Airway epithelial cell (primary cell): ENCODE measurements around a stretch of chr11.

DNA sequence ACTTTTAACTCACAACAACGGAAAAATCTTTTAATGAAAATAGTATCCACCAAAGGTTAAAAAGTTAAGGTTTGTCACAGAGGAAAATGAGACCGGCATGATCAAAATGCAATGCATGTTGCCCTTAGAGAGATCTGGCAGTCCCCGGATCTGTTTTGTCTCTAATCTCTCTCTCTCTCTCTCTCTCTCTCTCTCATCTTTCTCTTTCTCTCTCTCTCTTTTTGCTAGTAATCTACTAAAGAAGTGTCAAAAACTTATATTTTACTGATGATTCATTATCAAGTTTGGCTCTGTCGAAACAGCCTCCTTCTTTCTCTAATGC, 246.1 kb upstream of the MPPED2 start:
- RAMPAGE, long total RNA = no peak

DNA sequence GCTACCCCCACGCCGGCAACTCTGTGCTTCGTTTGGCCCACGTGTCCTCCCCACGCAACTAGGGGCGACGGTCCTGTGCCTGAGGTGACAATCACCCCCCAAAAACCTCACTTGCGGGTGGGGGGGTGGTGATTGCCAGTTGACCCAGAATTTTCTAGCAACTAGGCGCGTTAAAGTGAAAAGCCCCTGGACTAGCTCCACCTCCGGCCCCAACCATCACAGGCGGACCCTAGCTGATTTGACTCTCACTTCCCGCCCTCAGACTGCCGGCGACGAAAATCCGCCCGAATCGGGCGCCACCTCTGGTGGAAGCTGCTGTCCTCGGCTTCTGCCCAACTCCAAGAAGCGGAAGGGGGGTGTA, 12.6 kb downstream of the PAX6 start:
- RAMPAGE, long total RNA = no peak

DNA sequence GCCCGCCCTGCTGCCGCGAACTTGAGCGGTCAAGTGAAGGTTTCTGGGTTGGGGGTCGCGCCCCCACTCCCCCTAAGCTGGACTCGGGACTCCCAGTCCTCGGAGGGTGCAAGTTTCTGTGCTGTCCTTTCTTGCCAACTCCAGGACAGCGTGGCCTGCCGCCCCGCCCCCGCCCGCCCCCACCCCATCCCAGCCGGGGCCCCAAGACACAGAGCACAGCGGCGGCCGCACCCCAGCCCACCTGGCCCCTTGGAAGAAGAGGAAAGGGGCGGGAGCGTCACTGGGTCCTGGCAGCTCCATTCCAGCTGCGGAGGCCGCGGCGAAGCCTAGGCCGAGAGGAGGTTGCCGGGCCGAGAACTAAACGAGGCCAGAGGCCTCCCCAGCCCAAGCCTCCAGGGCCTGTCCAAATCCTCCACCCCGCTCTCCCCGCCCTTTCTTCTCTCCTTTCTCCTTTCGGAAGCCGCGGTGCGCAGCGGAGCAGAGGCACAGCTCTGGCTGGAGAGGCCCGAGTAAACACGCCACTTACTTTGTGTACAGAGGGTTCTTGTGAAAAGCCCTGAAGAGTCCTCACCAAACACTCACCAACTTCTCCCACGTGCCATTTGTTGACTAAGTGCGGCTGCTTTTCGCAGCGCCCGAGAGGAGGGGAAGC, 571 bp upstream of the PAX6 start:
- RAMPAGE, long total RNA = no peak

DNA sequence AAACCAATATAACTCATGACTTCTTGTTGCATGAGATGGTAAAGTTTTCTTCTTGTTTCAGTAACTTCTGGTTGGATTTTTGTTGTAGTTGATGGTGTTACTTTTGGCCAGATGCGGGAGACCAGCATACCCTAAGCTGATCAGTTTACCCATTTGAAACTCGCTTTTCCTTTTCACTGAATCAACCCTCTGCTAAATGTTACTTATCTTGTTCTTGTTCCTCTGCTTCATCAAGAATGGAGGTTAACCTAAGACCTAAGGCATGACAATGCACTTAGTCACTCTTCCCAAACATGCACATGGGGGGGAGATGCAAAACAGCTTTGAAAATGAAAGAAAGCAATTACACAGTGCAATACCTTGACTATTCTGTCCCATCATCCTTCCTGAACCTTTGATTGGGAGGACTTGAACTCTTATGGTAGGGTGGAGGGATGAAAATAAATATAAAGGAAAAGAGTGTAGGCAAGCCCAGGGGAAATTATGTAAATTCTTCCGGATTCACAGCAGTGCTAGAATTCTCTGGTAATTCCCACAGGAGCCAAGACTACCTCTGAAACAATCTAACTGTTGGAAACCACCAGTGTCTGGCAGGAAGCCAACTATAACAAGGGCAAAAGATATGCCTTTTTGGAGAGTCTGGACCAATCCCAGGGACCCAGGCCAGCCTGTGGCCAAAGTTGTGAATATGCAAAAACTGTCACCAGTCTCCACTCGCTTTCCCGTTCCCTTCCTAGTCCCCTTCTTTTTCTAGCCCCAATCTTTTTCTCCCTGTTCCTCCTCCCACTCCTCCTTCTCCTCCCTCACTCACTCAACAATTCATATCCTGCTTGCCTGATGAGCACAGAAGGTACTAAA, 2.7 kb upstream of the RCN1 start:
- RAMPAGE, long total RNA = no peak

GRCh38 chr11:32442890-32443835, 7.8 kb upstream of the WT1 start:
- RAMPAGE, long total RNA = no peak

- RAMPAGE, long total RNA = no peak
Observed at GRCh38 chr11:32466186-32466564, 30.8 kb upstream of the WT1 start.

DNA sequence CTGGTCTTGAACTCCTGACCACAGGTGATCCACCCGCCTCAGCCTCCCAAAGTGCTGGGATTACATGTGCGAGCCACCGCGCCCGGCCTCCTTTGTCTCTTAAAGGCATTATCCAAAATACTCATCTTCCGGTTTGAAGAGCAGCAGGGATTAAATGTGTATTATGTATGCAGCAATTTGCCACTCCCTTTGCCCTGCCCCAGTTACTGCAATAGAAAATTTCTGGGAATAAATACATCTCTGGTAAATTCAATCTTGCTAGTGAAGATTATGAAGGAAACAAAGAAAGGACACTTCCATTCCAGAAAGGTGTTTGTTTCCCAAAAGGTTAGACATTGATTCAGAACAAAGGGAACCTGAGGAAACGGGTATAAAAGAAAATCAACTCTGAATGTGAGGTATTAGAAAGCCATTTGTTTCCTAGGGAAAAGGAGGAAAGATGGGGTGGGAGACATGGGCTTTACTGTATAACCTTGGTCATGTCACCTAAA, 1.1 kb upstream of the HIPK3 start:
- RAMPAGE, long total RNA = no peak

- RAMPAGE, long total RNA = no peak
Observed at GRCh38 chr11:33334621-33335574, 41.0 kb upstream of the KIAA1549L start.

GRCh38 chr11:33358426-33358741, 17.5 kb upstream of the KIAA1549L start:
- RAMPAGE, long total RNA = no peak

- RAMPAGE, long total RNA = no peak
Observed at GRCh38 chr11:33703168-33703712, 2.6 kb upstream of the C11orf91 start.

DNA sequence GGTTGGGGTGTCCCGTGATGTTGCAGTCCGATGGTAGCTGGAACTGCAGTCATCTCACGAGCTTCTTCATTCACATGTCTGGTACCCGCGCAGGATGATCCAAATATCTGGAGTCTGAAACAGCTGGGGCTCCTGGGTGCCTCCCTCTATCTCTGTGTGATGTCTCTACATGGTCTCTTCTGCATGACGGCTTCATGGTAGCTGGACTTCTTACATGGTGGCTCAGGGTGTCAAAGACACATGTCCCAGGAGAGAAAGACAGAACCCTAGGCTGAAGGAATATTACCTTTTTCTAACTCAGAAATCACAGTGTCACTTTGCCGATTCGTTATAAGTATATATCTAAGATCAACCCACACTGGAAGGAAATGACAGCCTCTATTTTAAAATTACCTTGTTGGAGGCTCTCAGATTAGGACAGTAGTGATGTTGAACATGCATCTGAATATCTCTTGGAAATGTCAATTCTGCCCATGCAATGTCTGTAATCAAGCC, 6.7 kb upstream of the CD59 start:
- RAMPAGE, long total RNA = no peak

DNA sequence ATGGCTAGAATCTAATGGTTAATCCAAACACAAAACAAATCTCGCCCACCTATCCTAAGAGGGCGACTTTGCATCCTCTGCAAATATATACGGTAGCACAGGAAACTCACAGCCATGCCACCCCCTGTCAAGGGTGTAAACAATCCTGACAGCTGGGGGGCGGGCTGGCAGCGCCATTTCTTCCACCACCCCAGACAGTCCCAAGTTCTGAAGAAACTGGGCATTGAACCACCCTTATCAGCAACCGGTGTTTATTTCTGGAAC, 943 bp downstream of the FBXO3 start:
- RAMPAGE, long total RNA = no peak

GRCh38 chr11:33858818-33859789, 32.8 kb downstream of the LMO2 start:
- RAMPAGE, long total RNA = no peak

GRCh38 chr11:33864344-33864926, 27.4 kb downstream of the LMO2 start:
- RAMPAGE, long total RNA = no peak

DNA sequence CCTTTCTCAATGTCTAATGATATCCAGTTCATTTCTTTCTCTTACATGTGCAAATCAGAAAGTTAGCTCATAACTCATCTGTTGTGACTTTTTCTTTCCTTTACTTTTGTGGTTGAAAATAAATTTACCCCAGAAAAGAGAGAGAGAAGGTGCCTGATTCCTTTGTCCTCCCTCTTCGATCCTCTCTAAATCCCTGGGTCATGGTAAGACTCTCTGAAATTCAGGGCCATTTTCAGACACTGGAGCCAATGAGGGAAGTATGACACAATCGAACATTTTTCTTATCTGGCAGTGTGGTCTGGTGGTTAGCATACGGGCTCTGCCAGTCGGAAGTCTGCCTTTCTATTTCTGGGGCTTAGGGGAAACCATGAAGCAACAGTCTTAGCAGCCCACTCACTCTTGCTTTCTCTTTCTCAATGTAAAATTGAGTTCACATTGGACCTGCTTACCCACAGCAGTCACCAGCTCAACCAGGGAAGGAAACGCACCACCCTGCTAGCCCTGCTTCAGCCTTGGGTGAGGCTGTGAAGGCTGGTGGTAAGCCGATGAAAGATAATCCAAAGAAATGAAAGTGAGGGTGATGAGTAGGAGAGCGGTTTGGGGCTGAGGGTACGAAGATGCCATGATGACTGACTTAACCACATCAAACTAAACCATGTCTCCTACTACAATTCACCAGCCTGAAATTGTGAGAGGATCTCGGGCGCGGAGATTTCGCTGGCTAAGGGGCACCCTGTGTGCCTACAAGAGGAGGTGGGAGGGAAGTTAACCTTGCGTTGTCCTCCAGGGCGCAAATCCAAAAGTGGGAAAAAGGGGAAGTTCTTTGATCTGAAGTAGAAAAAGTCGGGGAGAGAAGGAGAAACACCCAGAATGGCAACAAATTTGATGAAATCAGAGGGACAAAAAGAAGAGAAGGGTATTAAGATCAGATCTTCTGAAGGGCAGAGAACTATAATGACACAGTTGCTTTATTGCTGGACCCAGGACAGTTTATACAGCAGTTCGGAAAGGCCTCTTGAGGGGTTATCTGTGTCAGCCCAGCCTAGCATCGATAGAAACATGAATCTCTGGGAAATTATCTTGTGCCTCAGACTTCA, 2.0 kb upstream of the LMO2 start:
- RAMPAGE, long total RNA = no peak

GRCh38 chr11:33912322-33913243, 20.7 kb upstream of the LMO2 start:
- RAMPAGE, long total RNA = no peak

- RAMPAGE, long total RNA = no peak
Observed at GRCh38 chr11:34050984-34051300, 589 bp upstream of the CAPRIN1 start.

DNA sequence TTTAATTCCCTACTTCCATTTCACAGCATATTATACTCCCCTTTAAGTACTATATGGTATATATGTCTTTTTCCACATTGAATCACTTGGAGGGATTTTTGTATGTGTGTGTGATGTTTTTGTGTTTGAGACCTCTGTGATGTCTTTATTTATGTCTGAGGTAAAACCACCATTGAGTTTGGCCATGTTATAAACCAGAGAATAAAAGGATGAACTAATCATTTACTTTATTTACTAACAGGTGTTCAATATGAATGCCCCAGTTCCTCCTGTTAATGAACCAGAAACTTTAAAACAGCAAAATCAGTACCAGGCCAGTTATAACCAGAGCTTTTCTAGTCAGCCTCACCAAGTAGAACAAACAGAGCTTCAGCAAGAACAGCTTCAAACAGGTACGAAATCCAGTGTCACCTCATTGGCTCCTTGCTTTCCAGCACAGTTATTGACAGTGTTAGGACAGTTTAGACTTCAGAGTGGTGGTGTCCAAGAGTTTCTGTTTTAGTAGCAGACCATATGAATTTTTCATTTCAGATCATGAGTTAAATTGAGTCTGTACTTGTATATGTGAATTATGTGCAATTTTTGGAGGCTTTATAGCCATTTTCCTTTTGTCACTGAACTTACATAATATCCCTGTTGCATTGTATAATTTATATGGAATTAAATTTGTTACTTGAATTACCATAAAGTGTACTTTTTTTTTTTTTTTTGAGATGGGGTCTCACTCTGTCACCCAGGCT, 13.6 kb upstream of the NAT10 start:
- RAMPAGE, long total RNA = no peak

- RAMPAGE, long total RNA = no peak
Observed at GRCh38 chr11:34136783-34137301, 31.4 kb downstream of the NAT10 start.

GRCh38 chr11:34235463-34235993, 122.3 kb downstream of the ABTB2 start:
- RAMPAGE, long total RNA = no peak